ENCODE measurements around a stretch of chr17.

DNA sequence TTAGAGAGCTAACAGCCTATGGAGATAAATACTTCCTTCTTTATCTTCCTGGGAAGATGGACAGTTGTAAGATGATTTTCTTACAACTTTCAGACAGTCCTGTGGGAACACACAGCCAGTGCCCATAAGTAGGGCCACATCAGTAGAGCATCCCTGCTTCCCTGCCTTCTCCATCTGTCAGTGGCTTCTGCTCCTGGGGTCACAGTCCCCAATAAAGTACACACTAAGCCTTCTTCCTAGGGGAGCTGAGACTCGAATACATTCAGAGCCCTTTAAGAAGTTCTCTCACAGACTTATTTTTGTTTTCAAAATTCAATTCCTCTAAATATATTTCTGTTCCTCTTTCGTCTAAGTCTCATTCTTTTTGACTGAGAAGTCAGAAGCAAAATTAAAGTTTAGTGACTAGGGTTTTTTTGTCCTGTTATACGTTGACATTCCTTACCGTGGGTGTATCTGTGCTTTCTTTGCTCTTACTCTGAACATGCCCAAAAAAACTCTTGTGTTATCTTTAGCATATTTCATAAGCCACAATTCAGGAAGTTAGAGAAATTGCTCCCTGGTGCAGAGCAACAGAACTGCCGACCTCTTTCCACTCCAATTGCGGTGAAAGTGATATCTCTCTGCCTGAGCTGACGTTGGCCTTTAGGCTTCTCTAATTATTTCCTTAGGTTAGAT, 65.9 kb downstream of the CENPV start:
- PRO-cap: no peak

DNA sequence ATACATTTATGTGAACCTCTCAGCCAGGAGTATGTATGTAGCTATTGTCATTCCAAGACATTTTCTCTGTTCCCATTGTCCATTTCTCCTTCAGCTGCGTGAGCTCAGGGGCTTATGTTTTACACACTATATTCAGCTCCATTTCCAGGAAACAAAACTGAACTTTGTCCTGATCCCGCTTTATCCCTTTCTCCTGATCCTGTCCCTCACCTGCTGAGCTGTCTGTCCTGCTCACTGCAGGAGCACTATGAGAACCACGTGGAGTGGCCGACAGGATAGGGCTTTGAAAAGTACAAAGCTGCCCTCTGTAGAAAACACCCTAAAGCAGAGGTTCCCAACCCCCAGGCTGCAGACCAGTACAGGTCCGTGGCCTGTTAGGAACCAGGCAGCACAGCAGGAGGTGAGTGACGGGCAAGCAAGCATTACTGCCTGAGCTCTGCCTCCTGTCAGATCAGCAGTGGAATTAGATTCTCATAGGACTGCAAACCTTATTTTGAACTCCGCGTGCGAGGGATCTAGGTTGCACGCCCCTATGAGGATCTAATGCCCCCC, 55.7 kb downstream of the CENPV start:
- PRO-cap: no peak

DNA sequence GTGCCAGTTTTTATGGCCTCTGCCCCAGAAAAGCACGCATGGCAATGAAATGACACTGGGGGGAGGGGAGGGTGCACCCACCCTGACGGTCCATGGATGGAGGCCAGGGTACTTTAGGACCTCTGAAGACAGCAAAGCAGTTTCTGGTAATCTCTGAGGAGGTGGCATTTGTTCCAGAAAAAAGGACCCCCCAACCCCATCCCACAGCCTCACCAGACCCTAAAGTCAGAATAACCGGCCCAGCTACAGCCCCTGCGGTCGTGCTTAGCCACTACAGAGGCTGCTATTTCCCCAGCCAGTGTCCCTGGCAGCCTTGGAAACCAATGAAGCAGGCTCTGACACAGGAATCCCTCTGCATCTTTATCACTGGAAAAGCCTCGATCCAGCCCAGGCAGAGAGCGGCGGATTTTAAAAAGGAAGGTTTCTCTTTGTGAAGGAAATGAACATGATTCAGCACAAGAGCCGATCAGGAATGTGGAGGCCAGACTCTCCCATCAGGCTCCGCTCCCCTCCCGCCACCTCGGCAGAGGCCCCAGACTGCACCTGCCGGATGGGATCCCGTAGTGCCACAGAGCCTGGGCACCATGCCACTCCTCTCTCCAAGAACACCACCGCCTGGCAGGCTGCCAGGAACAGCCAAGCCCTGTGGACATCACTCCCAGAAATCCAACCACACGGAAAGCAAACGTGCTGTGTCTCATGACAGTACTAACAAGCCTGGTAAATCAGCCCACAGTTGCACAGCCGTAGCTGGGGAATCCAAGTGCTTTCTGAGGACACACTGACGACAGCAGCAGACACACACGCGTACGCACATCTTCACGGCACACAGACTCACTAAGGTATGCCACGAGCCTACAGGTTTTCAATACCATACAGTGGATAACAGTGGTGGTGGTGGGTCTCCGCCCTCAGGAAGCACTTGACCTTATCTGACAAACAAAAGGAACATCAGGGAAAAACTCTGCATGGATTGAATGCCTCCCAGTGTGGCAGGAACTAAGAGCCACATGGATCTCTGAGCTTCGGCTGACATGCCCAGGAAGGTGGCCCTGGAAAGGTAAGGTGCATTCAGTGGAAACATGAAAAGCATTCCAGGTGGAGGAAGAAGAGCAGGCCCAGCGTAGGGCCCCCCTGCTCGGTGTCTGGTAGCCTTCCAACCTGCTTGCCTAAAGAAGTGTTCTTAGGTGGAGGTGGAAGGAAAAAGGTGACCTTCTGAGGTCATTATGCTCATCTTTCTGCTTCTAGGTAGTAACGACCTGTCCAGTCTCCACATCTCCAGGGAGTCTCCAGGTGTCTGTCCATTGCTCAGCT, 5.4 kb downstream of the LRRC75A start:
- PRO-cap: no peak

- PRO-cap: no peak
Observed at GRCh38 chr17:16490984-16491730, 836 bp downstream of the LRRC75A start.

DNA sequence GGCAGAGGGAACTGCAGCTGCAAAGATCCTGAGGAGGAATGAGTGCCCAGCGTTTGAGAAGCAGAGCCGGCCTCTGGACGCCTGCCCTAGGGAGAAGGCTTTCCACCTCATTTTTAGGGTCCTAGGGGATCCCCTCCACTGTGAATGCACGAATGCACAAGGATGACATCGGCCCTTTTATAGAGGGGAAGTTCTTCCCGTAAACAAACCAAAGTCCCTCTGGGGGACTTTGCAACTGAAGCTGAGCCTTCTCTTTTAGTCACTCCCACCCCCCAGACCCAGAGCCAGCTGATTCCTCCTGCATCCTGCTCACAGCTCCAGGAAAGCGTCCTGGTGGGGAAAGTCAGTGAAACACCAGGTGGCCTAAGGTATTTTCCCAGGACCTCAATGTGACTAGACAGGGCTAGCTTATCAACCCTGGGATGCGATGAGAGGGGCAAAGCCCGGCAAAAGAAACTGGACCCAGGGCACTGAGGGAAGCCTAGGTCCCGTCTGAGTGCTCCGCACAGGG, 13.1 kb upstream of the MPRIP start:
- PRO-cap: no peak

DNA sequence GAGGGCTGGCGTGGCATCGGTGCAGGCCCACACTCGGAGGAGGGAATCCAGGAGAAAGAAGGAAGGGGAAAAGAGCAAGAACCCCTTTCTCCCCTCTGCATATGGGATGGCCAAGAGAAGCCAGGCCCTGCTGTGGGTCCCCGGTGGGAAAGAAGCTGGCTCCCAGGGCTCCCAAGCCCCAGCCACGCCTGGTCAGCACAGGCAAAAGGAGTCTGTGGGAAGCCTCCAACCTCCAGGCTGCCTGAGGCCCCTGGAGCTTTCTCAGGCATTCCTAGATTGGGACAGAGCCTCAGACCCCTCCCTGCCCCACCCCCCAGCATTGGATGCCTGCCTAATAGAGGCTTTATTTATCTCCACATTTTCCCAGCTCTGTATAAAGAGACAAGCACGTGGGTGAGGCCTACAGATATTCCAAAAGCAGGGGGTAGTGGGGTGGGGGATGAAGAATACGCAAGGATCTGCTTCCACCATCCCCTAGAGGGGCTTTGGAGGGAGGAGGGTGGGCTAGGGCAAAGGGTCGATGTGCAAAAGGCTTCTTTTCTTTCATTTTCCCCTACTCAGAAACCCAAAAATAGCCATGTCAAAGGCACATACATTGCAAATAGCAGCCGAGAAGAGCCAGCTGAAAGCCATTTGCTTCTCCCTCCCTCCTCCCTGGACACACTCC, 56.4 kb downstream of the MPRIP start:
- PRO-cap: no peak

GRCh38 chr17:17175897-17176680, 30.0 kb downstream of the PLD6 start:
- PRO-cap: no peak

DNA sequence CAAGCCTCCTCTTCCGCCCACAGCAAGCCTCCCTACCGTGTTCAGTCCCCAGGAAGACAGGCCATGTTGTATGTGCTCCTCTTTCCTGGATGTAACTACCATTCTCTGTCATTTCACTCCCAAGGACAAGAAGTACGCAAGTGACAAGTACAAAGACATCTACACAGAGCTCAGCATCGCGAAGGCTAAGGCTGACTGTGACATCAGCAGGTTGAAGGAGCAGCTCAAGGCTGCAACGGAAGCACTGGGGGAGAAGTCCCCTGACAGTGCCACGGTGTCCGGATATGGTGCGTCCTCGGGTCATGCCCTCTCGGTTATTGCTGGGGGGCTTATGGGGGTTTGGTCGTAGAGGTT, 29.0 kb downstream of the PLD6 start:
- PRO-cap: no peak

GRCh38 chr17:17235302-17235696, 1.7 kb downstream of the FLCN start:
- PRO-cap: no peak

DNA sequence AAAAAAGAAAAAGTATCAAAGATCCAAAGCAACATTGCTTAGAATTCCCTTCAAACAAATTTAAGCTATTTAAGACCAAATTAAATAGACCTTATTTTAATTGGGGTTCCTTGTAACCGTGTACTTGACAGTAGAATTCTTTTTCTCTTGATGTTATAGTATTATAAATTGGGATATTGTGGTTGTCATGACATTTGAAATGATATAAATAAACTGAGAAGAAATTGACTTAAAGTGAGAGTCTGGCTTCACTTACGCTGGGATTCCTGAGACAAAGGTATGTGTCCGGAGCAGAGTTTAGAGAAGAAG, 8.2 kb downstream of the COPS3 start:
- PRO-cap: no peak

GRCh38 chr17:17305218-17305861, 2.2 kb downstream of the NT5M start:
- PRO-cap: no peak

DNA sequence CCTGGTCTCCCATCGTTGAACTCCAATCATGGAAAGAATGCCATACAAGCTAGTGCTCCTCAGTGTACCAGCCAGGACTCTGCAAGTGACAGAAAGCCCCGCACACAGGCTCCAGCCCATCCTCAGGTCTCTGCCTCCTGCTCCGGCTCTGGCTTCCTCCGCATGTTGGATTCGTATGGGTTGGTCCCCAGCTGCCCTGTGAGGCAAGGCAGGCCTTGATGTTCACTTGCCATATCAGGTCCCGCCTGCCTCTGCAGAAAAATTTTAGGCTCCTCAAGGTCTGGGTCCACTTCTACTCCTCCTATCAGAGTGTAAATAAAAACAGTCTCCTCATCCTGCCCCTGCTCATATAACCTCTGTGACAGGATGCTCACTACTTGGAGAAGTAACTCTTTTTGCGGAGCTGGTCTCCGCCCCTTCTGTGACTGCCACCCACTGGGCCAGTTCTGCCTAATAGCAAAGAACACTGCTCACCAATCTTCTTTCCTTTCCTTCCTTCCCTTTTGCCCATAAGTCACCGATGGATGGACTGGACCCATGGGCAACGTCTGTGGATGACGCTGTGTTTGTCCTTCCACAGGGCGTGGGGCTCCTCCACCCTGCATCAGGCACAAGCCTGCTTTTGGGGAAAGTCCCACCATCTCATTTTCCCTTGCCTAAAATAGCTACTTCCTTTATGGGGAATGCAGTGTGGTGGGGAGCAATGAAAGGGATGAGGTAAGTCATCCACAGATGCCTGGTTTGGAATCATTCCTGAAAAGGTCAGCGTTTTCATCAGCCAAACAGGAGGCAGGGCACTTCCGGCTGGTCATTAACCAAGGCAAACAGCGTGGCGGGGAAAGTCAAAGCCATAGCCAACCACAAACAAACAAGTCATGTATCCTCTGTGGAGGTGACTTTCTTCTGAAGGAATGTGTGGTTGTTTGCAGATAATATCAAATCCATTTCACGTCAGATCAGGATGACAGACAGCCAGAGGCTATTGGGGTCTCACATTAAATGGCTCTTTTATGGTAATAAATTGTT, 30.9 kb upstream of the MED9 start:
- PRO-cap: no peak

- PRO-cap: no peak
Observed at GRCh38 chr17:17506789-17507558, 10.8 kb upstream of the RASD1 start.

DNA sequence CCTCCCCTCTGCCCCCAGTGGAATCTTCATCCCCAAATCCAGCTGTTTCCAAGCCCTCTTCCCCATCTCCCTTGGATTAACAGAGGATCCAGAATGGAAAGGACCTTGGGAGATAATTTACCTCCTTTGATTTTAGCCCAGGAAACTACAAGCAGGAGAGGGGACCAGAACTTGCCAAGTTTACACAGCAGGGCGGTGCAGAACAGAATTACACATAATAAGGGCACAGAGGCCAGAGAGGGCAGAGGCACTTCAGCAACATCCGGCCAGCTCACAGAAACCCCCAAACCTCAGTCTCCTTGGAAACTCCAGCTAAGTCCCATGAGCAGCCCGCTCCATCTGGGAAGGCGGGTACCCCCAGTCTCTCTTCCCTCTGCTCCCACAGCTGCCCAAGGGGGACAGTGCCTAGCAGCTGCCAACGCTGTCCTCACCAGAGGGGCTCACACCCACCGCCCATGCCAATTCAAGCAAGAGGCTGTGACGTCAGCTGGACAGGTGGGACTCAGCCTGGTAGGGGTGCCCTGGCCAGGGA, 27.1 kb downstream of the PEMT start:
- PRO-cap: no peak

DNA sequence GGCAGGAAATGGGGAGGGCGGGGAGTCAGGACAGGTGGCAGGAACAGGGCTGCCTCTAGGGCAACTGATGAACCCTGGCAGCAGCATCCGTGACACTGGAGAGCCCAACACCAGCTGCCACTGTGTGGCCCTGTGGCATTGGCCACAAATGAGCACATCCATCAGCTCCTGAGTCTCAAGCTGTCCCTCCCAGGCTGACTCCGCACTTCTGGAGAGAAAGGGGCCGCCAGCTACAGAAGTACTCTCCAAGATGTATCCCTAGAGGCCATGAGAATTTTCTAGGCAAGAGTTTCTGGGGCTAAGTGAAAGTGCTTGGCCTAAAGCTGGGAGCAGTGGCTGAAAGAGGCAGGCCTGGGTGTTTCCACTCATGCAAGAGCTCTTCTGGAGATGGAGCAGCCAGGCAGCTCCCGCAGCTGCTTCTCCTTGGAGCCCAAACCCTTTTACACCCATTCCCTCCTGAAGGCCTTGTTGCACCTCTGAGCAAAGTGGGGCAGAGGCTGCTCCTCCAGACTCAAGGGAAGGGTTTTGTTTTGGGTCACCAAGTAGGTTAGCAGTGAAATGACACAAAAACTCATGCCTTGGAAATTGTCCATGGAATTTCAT, 25.9 kb downstream of the PEMT start:
- PRO-cap: no peak

- PRO-cap: no peak
Observed at GRCh38 chr17:17566849-17567947, 24.3 kb downstream of the PEMT start.

DNA sequence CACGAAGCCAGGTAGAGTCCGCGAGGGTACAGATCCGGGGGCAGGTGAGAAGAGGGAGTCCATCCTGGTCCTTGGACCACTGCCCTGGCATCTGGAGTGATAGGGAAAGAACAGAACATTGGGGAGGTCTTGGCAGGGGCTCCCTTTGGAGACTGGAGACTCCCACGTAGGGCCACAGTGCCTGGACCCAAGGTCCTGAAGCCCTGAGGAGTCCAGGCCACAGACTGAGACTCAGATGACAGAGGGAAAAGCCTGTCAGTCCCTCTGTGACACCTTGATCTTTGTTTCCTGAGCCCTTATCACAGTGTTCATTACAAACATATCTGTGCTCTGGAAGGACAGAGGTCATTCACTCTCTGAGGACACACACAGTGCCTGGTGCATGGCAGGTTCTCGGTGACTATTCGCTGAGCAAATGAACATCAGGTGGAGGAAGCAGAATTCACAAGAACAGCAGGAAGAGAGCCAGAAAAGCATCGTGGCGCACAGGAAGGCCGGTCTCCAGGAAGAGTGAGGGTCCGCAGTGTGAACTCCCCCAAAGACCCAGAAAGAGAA, 20.6 kb downstream of the PEMT start:
- PRO-cap: no peak

- PRO-cap: no peak
Observed at GRCh38 chr17:17576780-17577684, 14.5 kb downstream of the PEMT start.

DNA sequence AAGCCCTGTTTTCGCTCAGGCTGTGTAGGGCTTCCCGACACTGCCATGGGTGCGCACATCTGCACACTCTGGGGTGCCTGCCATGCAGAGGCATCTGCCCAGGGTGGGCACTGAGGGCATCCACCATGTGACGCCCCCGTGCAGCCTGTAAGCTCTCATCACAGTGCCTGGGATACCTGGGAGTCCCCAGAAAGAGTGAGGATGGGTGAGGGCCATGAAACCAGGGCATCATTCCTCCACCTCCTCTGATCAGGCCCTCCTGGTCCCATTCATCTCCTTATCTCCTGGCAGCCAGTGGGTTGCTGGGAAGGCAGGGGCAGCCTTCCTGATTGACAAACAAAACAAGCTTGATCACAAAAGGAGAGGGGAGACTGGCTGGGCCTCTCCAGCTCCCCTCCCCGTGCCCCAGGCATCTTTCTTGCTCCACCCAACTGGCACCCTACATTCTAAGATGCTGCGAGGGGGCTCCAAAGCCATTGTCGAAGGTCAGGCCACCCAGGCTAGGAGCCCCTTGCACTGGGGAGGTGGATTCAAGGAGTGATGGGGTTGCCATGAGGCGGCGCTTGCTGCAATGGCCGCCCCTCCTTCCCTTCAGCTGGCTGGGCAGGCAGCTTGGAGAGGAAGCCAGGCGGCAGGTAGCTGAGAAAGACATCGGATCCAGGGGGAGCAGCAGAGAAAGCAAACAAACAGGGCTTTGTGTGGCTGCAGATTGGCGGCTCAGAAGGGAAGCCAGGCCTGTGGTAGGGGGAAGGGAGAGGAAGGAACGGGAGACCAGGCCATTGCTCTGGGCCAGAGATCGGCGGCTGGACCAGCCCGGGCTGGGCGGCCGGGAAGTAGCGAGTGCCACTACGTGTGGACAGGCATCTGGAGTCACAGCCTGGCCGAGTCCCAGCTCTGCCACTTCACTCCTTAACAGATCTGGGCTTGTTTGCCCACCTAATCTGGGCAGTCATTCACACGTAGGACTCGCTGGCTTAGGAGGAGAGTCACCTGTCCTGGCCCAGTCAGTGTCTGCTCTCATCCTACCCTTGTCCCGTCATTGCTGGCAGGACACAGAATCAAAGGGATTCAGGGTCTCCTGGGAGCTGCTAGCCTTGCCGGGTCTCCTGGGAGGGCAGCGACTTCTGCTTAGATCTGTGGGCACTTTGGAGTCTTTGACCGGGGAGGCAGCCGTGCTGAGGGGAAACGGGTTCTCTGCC, 12.2 kb downstream of the RAI1 start:
- PRO-cap: no peak

DNA sequence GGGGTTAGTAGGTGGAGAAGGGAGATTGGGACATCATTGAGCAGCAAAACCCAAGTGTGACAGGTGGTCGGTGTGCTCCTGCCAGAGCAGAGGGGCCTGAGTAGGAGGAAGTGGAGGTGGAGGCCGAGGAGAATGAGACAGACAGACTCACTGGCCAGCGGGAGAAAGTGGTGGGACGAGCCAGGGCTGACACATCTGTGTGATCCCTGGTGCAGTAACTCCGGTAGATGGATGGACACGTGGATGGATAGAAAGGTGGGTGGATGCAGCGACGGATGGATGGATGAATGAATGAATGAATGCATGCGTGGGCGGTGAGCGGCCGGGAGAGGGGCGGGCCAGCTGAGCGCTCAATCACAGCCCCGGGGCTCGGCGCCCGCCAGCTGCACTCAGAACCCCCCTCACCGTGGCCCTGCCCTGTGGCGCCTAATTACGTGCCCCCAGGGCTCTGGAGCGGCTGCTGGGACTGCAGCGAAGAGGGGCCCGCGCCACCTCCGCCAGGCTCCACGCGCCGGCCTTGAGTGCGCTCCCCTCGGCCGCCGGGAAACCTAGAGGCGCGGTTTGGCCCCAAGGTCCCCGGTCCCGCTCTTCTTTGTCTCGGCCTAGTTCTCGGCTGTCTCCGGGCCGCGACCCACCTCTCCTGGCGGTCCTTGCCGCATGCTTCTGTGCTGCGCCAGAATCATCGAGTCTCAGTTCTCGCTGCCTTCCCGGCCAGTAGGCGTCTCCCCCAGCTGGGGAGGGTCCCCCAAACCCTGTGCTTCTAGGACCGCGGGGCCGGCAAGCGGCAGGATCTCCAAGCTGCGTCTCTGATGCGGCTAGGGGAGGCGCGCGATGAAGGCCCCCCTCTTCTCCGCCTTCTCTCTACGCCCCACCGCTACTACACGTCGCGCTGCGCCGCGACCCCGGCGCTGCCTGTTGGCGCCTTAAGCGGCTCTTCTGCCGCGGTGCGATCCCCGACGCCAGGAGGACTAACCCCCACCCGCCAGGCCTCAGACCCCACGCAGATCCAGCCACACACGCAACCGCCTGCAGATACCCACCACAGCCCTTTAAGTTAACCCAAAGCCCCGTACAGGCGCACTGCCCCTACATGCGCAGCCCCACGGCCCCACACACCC, 41.1 kb downstream of the RAI1 start:
- PRO-cap: bidirectional peak, plus-strand start at position 763 of the sequence, minus-strand start at position 733 of the sequence

All from ureter (tissue), 1 donor.